Epithelial cell of esophagus (primary cell): ENCODE data around the genes HFE, H1-4, H2BC8, H4C8 and ZNF322.

- RRBS: no CpG with 5 or more reads among the region's 22 CpGs
These were observed 3.7 kb downstream of the H1-2 start for GRCh38 chr6:26052299-26053236.

- RRBS: no CpG with 5 or more reads among the region's 33 CpGs
These were observed 672 bp downstream of the H1-2 start for GRCh38 chr6:26055434-26056162.

- RRBS: no CpG with 5 or more reads among the region's 3 CpGs
These were observed 830 bp upstream of the H1-2 start for GRCh38 chr6:26057123-26057477.

- RRBS: no CpG with 5 or more reads among the region's 45 CpGs
These were observed at the start of gene HFE for GRCh38 chr6:26087015-26088301. HFE (plus strand) TSS chr6:26087429.

DNA sequence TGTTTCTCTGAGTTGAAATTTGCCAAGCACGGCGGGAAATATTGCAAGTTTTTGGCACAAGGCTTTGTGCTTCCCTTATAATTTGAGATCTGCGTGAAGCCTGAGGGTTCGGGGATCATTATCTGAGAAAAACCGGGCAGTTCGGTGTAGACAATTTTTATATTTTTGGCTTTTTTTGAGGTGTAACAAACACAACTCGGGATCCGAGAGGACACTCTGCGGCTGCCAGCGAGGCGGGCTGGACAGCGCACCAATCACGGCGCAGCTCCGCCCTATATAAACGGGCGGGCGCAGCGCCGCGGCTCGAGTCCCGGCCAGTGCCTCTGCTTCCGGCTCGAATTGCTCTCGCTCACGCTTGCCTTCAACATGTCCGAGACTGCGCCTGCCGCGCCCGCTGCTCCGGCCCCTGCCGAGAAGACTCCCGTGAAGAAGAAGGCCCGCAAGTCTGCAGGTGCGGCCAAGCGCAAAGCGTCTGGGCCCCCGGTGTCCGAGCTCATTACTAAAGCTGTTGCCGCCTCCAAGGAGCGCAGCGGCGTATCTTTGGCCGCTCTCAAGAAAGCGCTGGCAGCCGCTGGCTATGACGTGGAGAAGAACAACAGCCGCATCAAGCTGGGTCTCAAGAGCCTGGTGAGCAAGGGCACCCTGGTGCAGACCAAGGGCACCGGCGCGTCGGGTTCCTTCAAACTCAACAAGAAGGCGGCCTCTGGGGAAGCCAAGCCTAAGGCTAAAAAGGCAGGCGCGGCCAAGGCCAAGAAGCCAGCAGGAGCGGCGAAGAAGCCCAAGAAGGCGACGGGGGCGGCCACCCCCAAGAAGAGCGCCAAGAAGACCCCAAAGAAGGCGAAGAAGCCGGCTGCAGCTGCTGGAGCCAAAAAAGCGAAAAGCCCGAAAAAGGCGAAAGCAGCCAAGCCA is at the start of gene H1-4:
H1-4 (plus strand) TSS at position 305 of the 909 bp plus-strand sequence.
- RRBS: under 1% methylated on average over 16 of the region's 68 CpGs

- RRBS: no CpG with 5 or more reads among the region's 11 CpGs
These were observed 1.2 kb downstream of the H4C4 start for GRCh38 chr6:26187429-26188360.

DNA sequence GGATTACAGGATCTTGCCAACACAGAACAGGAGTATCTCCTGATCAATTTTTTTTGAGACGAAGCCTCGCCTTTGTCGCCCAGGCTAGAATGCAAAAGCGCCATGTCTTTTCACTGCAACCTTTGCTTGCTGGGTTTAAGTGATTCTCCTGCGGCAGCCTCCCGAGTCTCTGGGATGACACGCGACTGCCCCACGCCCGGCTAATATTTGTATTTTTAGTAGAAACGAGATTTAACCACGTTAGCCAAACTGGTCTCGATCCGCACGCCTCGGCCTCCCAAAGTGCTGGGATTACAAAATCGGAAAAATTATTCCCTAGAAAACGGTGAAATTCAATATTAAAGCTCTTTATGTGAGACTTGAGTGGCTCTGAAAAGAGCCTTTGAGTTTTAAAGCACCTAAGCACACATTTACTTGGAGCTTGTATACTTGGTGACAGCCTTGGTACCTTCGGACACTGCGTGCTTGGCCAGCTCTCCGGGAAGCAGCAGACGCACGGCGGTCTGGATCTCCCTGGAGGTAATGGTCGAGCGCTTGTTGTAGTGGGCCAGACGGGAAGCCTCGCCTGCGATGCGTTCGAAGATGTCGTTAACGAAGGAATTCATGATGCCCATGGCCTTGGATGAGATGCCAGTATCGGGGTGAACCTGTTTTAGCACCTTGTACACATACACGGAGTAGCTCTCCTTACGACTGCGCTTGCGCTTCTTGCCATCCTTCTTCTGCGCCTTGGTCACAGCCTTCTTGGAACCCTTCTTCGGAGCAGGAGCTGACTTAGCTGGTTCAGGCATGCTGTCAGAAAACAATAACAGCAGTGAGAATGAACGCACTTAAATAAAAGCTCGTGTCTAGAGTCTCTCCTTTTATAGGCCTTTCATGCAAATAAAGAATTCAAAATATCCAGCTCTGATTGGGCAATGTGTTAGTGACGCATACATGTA is at the start of gene H2BC8:
H2BC8 (minus strand) TSS at position 836 of the 941 bp plus-strand sequence.
- RRBS: no CpG with 5 or more reads among the region's 43 CpGs

GRCh38 chr6:26270426-26270837 is 781 bp downstream of the H3C8 start:
- RRBS: no CpG with 5 or more reads among the region's 11 CpGs

DNA sequence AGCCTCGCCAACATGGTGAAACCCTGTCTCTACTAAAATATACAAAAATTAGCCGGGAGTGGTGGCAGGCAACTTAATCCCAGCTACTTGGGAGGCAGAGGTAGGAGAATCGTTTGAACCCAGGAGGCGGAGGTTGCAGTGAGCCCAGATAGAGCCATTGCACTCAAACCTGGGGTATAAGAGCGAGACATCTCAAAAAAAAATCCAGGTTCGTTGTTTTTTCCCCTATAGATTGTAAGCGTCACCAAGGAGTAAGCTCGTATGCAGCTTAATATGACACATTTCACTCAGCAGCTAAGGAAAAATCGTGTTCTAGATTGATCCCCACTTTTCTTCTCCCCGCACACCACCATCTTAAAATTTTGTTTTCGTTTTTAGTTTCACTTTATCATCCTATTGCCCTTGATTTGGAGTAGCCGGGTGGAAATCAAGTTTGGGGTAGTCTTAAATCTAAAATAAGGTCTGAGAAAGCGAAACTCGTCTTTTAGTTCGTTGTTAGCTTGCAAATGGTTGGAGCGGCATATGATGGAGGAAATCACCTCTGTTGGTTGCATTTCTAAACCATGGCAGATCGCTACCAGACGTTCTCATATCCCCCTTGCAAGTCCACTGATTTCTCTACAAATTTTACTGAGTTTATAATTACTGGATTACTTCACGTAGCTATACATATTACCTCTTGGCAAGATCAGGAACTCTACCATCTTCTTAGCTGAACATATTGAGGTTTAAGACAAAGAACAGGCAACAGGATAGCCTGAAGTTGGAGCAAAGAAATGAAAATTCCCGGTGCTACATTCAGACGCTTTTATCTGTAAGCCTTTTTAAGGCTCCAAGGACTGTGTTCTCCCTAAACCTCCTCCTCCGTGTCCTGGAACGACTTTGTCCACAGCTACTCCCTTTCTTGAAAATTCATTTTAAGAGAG is 1.1 kb downstream of the H2BC10 start:
- RRBS: no CpG with 5 or more reads among the region's 23 CpGs

GRCh38 chr6:26285009-26286153 is at the start of gene H4C8:
H4C8 (minus strand) TSS chr6:26285534.
- RRBS: 2% methylated on average over 7 of the region's 56 CpGs

DNA sequence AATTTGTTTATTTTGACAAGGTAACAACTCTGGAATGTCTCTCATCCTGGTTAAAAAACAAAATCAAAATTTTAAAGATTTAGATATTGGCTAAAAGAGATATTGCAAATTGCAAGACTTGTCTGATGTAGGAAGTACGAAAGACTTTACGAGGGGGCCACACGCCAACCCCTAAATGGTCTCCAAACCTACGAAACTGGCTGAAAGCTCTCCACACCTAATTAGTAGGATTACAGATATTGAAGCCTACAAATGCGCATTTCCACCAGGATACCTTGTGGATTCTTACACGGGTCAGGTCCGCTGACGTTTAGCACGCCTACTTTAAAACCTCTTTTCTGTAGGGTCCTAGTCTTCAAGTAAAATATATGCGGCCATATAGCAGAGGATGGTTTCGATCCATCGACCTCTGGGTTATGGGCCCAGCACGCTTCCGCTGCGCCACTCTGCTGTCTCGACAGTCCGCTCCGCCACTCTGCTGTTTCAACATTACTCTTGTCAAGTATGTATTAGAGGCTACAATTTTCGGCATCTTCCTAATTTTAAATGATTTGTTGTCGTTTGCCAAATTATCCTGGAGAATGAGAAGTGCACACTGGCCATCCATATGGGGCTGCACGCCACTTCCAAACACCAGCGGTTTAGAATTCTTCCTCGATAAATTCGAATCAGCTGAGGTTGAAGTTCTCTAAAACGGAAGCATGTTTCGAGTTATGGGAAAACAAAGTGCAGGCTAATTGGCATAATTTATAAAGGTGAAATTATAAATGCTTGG is 27.6 kb upstream of the H4C8 start:
- RRBS: no CpG with 5 or more reads among the region's 26 CpGs

DNA sequence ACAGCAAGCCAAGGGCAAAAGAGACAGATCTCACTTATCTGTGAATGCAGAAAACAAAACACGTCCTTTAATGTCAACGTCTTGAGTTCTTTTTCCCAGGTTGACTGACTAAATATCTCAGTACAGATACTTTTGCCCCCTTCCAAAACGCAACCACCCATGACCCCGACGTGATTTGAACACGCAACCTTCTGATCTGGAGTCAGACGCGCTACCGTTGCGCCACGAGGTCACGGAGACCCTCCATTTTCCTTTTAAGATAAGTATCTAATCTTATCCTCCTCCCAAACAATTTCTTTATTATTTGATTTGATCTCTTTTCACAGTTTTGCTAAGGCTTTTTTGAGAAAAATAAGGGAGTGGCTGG is 33.6 kb upstream of the H4C8 start:
- RRBS: no CpG with 5 or more reads among the region's 12 CpGs

DNA sequence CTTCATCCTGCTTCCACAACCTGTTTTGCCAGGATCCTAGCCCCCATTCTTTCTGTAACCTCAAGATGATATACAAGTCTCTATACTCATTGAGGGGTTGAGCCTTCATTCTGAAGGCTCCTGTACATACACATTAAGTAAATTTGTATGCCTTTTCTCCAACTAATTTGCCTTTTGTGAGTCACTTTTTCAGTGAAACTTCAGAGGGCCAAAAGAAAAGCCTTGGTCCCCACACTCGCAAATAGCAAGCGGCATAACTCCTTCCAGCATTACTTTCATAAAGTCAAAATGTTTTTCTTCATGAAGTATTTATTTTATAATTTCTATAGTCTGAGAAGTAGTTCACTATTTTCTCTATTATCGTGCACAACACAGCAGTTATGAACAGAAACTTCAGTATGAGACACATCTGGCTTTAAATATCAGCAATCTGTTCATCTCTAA is 17.9 kb upstream of the BTN3A2 start:
- RRBS: no CpG with 5 or more reads among the region's 3 CpGs

DNA sequence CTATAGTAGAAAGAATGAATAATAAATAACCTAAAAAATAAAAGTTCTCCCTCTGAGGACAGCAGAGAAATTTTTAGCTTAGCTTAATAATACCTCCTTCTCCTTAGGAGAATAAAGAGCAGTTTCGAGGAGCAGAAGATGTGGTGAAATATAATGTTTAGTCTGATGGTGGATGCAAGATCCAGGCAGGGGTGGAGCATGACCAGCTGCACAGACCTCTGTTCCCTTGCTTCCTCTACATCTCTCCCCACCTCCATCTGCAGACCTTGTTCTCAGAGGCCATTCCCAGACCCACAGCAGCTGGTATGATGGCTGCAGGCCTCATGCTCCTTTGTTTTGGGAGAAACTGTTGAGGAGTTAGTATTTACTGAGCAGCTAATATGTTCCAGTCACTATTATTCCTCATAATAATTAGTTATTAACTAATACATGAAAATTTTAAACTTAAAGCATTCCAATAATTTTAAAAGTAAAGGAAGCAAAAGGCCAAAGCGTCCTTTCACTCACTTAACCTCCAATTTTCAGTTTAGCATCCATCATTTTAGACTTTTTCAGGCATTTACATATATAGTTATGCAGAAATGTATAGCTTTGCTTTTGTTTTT is 1.6 kb downstream of the BTN3A2 start:
- RRBS: no CpG with 5 or more reads among the region's 2 CpGs

- RRBS: no CpG with 5 or more reads among the region's 10 CpGs
These were observed 7.7 kb downstream of the BTN3A3 start for GRCh38 chr6:26448027-26448475.

DNA sequence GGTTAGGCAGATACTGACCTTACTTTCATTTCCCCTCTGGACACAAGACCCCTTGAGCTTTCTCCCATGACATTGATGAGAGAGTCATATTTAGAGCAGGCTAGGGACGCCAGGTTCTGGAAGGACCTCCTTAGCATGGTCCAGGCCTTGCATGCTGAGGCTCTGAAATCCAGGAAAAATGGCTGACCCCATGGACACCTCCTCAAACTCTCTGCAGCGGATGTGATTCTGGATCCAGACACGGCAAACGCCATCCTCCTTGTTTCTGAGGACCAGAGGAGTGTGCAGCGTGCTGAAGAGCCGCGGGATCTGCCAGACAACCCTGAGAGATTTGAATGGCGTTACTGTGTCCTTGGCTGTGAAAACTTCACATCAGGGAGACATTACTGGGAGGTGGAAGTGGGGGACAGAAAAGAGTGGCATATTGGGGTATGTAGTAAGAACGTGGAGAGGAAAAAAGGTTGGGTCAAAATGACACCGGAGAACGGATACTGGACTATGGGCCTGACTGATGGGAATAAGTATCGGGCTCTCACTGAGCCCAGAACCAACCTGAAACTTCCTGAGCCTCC is 6.2 kb upstream of the BTN2A1 start:
- RRBS: no CpG with 5 or more reads among the region's 12 CpGs

GRCh38 chr6:26553341-26553682 is 15.1 kb downstream of the HMGN4 start:
- RRBS: no CpG with 5 or more reads among the region's 12 CpGs

- RRBS: 3% methylated on average over 12 of the region's 61 CpGs
These were observed at the start of gene ZNF322 for GRCh38 chr6:26659133-26660463. ZNF322 (minus strand) TSS chr6:26659746.

DNA sequence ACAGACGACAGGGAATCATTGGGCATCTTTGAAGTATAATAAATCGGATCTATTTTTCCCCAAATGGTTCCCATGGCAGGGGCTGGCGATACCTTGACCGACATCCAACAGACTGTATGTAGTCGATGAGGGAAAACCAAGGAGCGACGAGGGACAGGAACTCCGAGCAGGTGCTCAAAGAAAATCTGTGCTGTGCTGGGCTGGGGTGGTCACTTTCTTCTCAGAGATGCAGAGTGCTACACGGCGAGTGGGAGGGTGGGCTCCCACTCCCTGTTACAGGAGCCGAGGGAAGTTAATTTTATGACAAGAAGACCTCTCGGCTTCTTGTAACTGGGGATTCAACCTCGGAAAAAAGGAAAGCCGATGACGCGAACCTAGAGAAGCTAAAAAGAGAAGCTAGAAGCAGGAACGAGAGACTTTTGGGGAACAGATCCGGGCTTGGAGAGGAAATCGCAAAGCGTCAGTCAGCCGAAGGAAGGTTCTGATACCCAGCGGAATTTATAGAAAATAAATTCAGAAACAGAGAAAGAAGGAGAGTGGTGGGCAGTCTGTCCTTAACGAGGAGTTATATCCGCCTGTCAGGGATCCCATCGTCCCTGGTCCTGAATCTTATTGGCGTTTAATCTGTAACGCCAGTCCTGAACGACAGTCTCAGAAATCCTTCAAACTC is 84.5 kb upstream of the ZNF322 start:
- RRBS: no CpG with 5 or more reads among the region's 28 CpGs

DNA sequence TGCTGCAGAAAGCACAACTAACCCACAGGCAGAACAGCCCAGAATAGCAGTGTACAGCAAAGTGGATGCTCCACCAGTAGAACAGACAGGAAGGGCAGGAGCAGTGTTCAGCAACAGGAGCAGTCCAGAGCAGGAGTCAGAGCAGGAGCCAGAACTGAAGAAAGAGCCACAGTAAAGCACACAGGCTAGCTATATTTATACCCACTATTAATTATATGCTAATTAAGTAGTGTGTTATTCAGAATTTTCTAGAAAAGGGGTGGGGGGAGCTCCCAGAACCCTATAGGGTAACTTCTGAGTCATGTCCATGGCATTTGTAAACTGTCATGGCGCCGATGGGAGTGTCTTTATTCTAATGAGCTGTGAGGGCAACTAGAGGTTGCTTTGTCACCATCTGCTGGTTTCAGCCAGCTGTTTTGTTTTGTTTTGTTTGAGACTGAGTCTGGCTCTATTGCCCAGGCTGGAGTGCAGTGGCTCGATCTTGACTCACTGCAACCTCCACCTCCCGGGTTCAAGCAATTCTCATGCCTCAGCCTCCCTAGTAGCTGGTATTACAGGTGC is 17.5 kb downstream of the H2BC11 start:
- RRBS: no CpG with 5 or more reads among the region's 4 CpGs